Measurements from ENCODE around the genes UBA1 and ARAF.

- PRO-cap: no peak
- RAMPAGE, long total RNA, 4 experiments: no peak in any of the 4 experiments
These were observed 2.4 kb downstream of the NYX start for GRCh38 chrX:41449427-41450104.

DNA sequence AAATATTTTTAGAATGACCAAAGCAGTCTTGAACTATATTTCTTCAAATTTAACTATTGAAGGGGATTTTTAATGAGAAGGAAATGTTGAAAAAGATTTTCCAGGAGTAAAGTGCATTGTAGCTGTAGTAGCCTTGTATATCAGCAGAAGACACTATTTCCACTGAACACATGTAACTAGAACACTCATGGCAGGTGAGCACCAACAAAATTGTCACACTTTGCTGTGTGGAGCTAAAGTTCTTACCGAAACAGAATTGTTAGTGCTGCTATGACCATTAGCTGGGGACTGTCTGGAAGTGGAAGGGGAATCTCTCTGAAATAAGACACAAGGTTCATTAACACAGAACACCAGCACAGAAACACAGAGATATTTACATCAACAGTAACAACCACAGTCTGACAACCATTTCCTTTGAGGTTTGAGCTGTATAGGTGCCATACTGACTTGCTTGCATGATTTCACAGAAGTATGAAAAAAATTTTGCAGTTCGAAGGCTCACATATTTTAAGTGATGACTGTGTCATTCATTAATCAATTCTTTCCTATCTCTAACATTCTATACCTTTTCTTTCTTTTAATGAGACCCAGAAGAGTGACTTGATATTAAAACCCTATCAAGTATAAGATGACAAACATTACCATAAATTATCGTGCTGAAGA lies 109.8 kb downstream of the NYX start:
- PRO-cap: no peak
- RAMPAGE, long total RNA, 4 experiments: no peak in any of the 4 experiments

GRCh38 chrX:41621038-41621870 lies 67.5 kb upstream of the GPR34 start:
- PRO-cap: no peak
- RAMPAGE, long total RNA, 4 experiments: no peak in any of the 4 experiments

DNA sequence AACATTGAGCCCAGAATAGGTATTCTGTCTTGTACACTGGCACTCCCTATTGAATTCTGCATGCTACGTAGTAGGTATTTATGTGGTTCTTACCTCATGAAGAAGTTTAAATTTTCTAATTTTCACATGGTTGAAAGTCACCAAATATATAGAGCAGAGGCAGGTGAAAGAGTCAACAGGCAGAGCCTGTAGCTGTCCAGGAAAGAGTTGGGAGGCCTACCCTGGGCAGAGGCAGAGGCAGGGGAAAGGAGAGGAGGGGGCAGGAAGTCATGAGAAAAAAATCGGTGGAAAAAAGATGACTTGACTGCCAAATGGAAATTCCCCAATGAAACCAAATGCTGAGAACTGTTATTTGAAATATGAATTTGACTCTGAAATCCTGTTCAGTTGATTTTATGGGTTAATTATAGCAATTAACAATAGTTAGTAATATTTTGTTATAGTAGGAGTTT lies 23.1 kb upstream of the GPR34 start:
- PRO-cap: no peak
- RAMPAGE, long total RNA, 4 experiments: no peak in any of the 4 experiments

DNA sequence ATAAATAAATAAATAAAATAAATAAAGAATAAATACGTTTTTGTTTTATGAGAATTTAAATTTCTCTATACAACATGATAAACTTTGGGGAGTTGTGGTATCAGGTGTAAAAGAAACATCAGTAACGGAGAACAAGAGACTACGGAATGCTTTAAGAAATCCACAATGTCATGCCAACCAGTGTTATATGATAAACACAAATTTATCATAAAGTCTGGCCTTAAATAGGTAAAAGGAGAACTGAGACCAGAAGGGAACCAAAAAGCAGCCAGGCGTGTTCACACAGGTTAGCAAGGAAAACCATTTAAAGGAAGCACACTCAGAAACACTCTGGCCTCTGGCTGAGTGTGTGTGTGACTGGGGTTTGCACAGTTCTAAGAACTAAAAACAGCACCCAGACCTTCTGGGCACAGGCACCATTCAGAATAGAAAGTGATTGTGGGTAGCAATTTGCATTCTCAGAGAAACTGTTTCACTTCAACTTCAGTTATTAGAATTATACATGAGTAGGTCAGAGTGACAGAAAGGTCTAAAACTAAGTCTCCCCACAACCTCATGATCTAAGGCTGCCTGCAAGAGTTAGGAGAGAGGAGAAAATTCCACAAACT lies 9.9 kb downstream of the GPR82 start:
- PRO-cap: no peak
- RAMPAGE, long total RNA, 4 experiments: no peak in any of the 4 experiments

DNA sequence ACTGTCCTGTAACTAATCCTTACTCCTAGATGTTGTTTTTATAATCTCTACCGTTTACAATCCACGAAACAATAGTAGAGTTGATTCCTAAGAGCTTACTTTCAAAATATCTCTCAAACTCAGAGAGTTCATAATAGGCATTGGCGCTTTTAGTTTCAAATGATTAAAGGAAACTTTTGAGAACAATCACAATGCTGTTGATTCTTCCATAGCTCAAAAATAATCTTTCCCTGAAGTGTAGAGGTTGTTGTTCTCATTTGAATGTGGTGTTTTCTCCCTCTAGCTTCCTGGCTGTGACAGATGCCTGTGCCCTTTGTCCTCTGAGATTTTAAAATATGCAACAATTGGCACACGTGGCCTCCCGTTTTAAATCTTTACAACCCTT lies 22.7 kb upstream of the CASK start:
- PRO-cap: no peak
- RAMPAGE, long total RNA, 4 experiments: no peak in any of the 4 experiments

- PRO-cap: no peak
- RAMPAGE, long total RNA, 4 experiments: no peak in any of the 4 experiments
These were observed 38.3 kb downstream of the PPP1R2C start for GRCh38 chrX:42739700-42740059.

DNA sequence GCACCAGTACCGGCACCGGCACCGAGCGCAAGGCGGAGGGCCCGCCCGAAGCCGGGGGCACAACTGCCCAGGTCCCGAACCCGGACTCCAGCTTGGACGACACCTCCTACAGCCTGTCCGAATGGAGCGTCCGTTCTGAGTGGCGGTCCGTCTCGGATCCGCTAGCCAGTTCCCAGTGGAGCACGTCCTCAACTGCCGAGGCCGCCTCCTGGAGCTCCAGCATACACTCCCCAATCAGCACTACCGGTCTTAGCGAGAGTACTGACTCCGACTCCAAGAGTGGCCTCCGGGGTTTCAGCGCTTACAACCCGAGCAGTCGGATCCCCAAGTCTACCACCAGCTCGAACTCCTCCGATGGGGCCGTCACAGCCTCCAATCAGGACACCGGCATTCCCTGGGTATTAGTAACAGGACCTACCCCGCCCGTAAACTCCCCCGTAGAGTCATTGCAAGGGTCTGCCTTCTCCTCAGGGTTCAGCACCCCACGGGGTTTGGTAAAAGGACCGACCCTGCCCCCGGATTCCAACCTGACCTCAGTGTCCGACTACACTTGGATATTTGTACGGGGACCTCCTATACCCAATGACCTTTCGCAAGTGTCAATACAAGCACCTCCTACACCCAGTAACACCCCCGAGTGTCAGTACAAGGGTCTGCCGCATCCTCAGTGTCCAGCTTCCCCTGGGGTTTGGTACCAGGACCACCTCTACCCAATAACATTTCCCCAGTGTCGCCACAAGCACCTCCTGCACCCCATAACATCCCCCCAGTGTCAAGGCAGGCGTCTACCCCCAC lies 719 bp upstream of the MAOA start:
- PRO-cap: bidirectional peak, plus-strand start at position 276 of the sequence, minus-strand start at position 194 of the sequence
- RAMPAGE, long total RNA, 4 experiments: no peak in any of the 4 experiments

DNA sequence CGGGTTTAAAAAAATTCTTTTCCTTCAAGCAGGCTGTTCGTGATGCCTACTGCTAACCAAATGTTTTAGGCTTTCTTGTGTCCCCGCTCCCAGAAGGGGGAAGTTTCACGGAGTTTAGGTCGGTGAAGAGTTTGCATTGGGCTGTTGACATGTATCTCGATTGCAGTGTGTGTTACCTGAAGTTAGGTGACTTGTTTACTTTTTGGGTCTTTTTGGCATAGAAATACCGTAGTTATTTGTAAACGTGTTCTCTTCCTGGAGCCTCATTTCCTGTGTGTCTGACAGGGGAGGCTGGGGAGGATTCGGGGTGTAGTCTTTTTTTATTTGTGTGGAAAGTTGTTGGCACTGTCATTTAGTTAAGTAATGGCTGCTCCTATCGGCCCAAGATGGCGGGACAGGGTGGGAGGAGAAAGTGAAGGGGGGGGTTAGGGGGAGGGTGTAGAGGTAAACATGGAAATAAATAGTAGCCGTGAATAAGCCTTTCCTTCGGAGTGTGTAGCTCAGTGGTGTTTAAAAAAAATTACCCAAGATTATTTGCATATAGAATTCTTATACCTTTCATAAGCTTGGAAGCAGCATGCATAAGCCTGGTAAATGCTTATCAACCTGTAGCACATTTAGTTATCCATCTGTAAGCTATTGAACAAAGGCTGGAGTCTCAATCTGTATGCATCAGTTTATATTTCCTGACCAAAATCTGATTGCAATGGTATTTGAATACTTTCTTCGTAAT lies 1.5 kb downstream of the KDM6A start:
- PRO-cap: no peak
- RAMPAGE, long total RNA, 4 experiments: no peak in any of the 4 experiments

DNA sequence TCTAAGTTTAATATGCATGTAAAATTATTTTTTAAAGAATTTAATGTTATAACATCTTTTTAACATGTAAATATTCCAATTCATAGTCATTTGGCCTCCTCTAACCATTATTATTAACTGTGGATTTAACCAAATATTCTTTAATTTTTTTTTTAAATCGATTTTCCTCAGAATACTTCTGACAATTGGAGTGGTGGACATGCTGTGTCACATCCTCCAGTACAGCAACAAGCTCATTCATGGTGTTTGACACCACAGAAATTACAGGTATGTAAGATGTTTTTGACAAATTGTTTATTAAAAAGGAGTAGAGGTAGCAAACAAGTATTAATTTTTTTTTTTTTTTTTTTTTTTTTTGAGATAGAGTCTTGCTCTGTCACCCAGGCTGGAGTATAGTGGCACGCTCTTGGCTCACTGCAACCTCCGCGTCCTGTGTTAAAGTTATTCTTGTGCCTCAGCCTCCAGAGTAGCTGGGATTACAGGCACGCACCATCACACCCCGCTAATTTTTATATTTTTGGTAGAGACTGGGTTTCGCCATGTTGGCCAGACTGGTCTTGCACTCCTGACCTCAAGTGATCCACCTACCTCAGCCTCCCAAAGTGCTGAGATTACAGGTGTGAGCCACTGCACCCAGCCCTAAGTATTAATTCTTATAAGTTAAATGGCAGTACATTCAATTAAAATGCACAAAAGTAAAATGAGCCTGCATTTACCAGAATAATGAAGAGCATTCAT lies 139.4 kb downstream of the DIPK2B start:
- PRO-cap: no peak
- RAMPAGE, long total RNA, 4 experiments: no peak in any of the 4 experiments

DNA sequence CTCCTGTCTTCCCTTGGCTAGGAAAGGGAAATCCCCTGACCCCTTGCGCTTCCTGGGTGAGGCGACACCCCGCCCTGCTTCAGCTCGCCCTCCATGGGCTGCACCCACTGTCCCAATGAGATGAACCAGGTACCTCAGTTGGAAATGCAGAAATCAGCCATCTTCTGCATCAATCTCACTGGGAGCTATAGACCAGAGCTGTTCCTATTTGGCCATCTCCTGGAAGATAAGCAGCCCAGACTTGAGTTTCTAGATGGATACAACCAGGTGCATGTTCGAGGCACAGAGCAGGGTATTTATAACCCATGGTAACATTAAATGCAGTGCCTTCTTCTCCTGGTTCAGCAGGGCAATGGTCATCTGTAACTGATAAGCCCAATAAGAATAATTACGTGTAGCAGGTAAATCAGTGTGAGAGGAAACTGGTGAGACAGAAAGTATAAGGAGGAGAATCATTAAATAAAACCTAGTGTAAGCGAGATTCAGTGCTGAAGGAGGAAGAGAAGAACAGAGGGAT lies 39.3 kb downstream of the KRBOX4 start:
- PRO-cap: no peak
- RAMPAGE, long total RNA, 4 experiments: start-site peak on the plus strand in 1 of 4 experiments, centred at position 315 of the sequence, 6 reads per replicate

DNA sequence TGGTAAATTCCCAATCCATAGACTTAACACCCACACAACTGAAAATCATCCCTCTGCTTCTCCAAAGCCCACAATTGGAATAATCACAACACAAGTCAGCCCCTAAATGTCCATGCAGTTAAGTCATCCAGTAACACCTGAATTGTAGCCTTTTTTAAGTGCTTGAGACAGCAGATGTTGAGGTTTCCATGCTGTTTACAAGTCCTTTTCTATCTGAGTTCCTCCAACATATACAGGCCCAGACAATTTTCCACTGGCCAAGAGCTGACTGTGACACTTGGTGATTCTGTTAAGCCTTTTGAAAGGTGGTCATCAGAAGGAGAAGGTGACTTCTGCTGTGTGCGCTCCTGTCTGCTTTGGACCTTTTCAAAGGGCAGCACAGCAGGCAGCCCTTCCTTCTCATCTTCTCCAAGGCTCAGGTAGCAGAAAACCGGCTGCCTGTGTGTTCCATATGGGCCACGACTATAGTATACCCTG lies 26.6 kb downstream of the CHST7 start:
- PRO-cap: no peak
- RAMPAGE, long total RNA, 4 experiments: no peak in any of the 4 experiments

- PRO-cap: no peak
- RAMPAGE, long total RNA, 4 experiments: no peak in any of the 4 experiments
These were observed 1.9 kb downstream of the RGN start for GRCh38 chrX:47080040-47080565.

DNA sequence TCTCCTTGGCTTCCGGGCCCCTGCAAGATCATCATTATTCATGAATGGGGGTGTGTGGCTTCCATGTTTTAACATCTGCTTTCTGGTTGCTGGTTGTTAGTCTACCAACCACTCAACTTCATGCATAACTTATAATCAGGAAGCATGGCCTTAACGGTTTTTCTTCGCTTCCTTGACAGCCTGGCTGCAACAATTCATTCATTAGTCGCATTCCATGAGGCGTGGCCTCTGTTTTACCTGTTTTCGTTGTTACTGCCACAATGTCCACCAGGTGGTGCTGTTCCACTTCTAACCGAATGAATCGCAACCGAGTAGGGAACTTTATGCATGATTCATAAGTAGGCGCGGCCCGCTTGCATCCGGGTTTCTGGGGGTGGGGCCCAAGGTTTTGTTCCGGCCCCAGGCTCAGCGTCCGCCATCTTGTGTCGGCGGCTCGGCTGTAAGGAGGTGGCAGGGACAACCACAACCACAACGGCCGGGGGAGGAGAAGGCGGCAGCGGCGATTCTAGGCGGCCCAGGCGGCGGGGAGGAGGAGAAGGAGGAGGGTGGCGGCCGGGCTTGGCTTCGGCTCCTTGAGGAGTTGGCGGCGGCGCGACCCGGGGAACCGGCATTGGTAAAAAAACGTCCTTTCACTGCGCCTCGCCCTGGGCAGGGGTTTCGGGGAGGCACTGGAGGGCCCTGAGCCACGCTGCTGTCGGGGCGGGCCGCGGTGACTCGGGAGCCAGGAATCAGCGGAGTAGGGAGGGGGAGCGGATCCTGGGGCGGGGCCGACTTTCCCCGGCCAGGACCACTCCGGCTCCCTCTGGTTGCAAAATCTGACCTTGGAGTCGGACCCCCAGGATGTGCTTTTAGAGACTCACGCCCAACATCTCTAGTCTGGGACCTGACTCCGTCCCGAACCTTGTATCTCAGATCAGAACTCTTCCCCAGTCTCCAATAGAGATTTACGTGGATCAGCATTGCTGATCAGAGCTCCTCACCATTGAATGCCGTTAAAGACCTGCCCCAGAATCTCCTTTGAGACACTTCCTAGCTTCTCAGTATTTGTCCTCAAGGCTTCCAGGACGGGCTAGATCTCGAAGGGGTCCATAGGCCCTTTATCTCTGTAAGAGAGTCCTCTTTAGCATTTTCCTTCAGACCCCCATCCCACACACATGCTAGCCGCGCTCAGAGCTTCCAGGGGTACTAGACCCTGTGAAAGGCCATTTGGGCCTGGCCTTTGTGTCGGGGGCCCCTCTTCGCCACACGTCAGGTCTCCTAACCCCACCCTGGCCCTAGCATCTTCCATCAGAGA lies at the start of gene UBA1:
TSS of gene UBA1 (plus strand) at position 418 of the 1,294 bp plus-strand sequence.
- PRO-cap: unidirectional peak, plus-strand start at position 471 of the sequence
- RAMPAGE, long total RNA, 4 experiments: start-site peak on the plus strand in 2 of 4 experiments, centred at positions 411 to 412 of the sequence, 110 to 176 reads per replicate

- PRO-cap: no peak
- RAMPAGE, long total RNA, 4 experiments: no peak in any of the 4 experiments
These were observed 8.6 kb downstream of the UBA1 start for GRCh38 chrX:47202137-47202807.

GRCh38 chrX:47214156-47215201 lies 4.0 kb upstream of the CDK16 start:
- PRO-cap: no peak
- RAMPAGE, long total RNA, 4 experiments: start-site peak on the plus strand in 1 of 4 experiments, at chrX:47214550-47214584 at its widest, 31 reads per replicate

DNA sequence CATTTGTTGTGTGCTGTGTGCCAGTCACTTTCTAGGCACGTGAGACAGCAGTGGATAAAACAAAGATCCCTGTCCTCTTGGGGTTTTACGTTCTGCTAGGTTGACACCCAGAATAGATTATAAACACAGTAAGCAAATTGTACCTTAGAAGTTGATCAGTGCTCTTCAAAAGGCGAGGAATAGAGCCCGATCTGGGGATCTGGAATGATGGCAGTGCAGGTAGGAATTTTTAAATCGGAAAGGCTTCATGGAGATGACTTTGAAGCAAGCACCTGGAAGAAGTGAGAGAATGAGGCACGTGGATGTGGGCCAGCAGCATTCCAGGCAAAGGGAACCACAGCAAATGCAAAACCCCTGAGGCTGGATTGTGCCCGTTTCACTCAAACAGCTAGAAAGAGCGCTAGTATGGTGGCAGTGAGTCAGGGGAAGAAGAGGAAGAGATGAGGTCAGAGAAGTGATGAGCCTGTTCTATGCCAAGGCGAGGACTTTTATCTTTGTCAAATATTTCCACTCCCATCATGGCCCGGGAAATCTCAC lies 1.6 kb upstream of the CDK16 start:
- PRO-cap: no peak
- RAMPAGE, long total RNA, 4 experiments: no peak in any of the 4 experiments

GRCh38 chrX:47358452-47358903 lies 11.9 kb upstream of the ZNF157 start:
- PRO-cap: no peak
- RAMPAGE, long total RNA, 4 experiments: no peak in any of the 4 experiments

GRCh38 chrX:47560684-47561755 lies at the start of gene ARAF:
Gene ARAF, plus strand, starts transcription at chrX:47561205.
- PRO-cap: unidirectional peak, plus-strand start at chrX:47561207; bidirectional peak, plus-strand start at chrX:47561645, minus-strand start at chrX:47561382
- RAMPAGE, long total RNA, 4 experiments: start-site peak on the plus strand in 4 of 4 experiments, at chrX:47561194-47561221 at its widest, 67 to 144 reads per replicate

- PRO-cap: no peak
- RAMPAGE, long total RNA, 4 experiments: no peak in any of the 4 experiments
These were observed 26.5 kb downstream of the ZNF182 start for GRCh38 chrX:47977164-47977837.

Data from suprapubic skin (tissue), 4 donors.